Astrocyte (in vitro differentiated cells and primary cell): Measurements from ENCODE around the genes C10orf88 and GPR26.

DNA sequence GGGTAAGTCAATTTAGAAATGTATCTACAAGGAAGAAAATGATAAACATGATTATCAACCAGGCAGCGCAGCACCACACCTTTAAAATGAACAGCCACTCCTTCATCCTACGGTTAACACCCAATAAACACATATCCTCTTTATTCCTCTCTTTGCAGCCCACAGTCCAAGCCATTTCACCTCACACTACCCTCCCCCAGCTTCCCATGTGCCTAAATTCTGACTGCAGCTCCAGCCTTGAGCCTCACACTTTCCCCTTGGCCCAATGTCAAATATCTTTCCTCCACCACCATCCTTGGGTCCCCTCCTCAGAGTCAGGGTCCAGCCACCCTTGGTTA lies 362.5 kb downstream of the FGFR2 start:
- PRO-cap, result no peak
- RRBS, 2 experiments, result no CpG with 5 or more reads among the region's 2 CpGs

GRCh38 chr10:121339990-121340714 lies 258.1 kb downstream of the FGFR2 start:
- PRO-cap, result no peak
- RRBS, 2 experiments, result no CpG with 5 or more reads among the region's 7 CpGs

DNA sequence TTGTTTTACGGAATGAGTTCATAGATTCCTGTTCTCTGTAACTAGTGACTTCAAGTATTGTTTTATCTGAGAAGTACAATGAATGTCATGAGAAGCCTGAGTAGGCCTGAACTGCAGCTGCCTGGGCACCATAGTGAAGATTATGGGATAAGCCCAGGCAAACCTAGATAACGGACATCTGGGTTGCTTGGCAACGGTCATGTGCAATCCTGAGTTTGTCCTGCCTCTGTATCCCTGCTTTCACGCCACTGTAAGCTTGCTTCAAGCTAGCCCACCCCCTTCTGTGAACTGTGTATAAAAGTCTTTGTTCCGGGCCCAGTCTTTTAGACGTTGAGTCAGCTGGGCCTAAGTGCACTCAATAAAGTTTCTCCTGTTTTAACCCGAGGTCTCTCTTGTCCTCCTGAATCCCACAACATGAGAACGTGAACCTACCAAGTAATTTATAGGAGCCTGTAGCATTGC lies 6.3 kb downstream of the ATE1 start:
- PRO-cap, result no peak
- RRBS, 2 experiments, result no CpG with 5 or more reads among the region's 8 CpGs

DNA sequence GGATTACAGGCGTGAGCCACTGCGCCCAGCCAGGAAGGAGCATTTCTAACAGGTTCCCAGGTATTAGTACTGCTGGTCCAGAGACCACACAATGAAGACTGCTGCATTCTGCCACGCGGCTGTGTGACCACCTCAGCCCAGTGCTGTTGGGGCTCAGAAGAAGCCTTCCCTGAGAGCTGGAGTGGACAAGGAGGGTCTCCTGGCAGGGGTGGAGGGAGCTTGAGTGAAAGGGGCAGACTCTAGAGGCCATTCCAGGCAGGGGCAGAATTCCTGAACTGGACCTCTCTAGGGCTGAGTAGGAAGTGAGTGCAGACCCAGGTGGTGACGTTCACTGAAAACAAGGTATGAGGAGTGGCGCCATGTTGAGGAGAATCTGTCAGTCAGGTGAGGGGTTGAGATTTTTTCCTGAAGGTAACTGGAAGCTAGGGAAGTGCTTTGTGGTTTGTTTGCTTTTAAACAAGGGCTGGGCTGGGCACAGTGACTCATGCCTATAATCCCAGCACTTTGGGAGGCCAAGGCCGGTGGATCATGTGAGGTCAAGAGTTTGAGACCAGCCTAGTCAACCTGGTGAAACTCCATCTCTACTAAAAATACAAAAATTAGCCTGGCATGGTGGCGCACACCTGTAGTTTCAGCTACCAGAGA lies 67.6 kb downstream of the TACC2 start:
- PRO-cap, result no peak
- RRBS, 2 experiments, result no CpG with 5 or more reads among the region's 8 CpGs

DNA sequence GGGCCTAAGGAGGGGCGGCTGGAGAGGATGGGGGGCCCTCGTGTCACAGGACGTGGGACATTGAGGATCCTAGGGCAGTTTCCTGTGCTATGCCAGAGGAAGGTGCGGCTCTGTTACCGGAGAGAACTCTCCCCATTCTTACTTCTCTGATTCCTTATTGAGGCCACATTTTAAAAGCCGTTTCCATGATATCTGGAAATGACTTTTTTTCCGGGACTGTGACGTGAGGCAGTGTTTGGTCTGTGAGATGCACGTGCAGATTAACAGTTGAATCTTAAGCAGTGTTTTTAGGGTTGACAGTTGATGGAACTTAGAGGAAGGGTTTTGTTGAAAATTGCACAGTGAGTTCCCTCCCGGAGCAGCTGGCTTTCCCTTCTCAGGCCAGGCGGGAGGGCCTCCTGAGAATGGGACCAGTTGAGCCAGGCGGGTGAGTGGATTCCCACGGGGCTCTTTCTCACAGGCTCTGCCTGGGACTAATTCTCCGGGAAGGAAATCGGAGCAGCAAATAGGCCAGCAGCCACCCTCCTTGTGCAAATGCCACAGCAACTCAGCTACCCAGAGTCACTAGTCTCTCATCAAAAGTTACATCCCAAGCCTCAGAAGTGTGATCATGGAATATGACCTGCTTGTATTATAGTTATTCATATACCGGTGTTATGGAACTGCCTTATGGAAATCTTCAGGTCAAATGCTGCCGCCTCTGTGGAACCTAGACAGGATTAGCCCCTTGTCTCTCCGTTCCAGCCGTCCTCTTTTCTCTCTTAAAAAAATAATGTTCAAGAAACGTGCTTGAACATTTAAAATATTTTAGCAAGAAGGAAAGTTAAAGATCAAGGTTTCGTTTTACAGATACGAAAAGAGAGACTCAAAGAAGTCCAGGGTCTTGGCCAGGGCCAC lies 125.4 kb downstream of the TACC2 start:
- PRO-cap, result no peak
- RRBS, 2 experiments, result 48% methylated on average over 5 of the region's 22 CpGs; no CpG with 5 or more reads in 1 of the 2 experiments

- PRO-cap, result no peak
- RRBS, 2 experiments, result 6 to 7% methylated on average over 3 to 10 of the region's 26 CpGs
These were observed 108.2 kb upstream of the BTBD16 start for GRCh38 chr10:122162778-122163369.

DNA sequence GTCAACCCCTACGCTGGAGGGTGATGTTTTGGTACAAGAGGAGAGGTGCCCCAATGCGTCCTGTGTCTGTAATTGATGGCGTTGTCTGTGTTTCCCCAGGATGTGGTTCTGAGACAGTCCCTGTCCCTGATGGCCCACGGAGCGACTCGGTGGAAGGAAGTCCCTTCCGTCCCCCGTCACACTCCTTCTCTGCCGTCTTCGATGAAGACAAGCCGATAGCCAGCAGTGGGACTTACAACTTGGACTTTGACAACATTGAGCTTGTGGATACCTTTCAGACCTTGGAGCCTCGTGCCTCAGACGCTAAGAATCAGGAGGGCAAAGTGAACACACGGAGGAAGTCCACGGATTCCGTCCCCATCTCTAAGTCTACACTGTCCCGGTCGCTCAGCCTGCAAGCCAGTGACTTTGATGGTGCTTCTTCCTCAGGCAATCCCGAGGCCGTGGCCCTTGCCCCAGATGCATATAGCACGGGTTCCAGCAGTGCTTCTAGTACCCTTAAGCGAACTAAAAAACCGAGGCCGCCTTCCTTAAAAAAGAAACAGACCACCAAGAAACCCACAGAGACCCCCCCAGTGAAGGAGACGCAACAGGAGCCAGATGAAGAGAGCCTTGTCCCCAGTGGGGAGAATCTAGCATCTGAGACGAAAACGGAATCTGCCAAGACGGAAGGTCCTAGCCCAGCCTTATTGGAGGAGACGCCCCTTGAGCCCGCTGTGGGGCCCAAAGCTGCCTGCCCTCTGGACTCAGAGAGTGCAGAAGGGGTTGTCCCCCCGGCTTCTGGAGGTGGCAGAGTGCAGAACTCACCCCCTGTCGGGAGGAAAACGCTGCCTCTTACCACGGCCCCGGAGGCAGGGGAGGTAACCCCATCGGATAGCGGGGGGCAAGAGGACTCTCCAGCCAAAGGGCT lies 60.5 kb upstream of the BTBD16 start:
- PRO-cap, result no peak
- RRBS, 2 experiments, result 95 to 96% methylated on average over 5 of the region's 37 CpGs

DNA sequence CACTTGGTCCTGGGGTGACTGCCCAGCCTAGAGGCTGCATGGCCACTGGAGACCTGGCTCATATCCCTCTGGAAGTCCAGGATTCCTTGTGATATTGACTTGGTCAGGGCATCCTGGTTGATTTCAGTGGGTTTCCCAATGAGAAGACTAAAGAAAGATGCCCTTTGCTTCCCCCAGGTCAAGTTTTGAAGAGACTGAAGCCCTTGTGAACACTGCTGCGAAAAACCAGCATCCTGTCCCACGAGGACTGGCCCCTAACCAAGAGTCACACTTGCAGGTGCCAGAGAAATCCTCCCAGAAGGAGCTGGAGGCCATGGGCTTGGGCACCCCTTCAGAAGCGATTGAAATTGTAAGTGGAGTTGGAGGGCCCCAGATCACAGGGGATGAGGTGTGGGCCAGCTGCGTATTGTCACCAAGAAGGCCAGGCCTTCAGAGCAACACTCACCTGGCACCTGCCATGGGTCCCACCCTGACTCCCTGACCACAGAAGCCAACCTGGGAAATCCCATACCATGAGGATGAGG lies 43.4 kb upstream of the BTBD16 start:
- PRO-cap, result no peak
- RRBS, 2 experiments, result no CpG with 5 or more reads among the region's 4 CpGs

GRCh38 chr10:122344635-122345230 lies 29.8 kb upstream of the PLEKHA1 start:
- PRO-cap, result no peak
- RRBS, 2 experiments, result no CpG with 5 or more reads among the region's 9 CpGs

DNA sequence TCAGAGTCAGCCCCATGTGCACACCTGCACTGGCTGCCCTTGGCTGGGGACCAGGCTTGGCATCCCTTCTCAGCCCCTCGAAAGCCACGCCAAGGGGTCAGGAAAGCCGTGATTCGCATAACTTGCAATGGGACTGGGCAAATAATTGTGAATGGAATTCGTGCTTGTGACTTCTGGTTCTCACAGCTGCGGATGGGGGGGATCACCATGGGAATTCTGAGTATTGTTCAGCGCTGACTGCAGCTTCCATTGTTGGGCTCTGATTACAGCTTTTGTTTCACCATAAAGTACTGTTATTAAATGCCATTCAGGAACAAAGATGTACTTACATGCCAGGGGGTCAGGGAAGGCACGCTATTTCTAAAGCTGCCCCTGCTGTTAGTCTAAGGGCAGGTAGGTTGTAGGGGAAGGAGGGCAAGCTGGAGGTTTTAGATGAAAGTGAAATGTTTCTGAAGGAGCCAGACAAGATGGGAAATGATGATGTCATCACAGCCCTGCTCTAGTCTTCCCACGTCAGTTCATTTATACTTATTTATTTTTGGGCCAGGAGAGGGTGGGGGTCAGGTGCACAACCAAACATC lies 5.8 kb upstream of the PLEKHA1 start:
- PRO-cap, result no peak
- RRBS, 2 experiments, result no CpG with 5 or more reads among the region's 9 CpGs

- PRO-cap, result no peak
- RRBS, 2 experiments, result no CpG with 5 or more reads among the region's 7 CpGs
These were observed 25.9 kb downstream of the HTRA1 start for GRCh38 chr10:122487242-122487599.

- PRO-cap, result no peak
- RRBS, 2 experiments, result no CpG with 5 or more reads among the region's 8 CpGs
These were observed 15.8 kb downstream of the DMBT1 start for GRCh38 chr10:122576157-122576990.

- PRO-cap, result no peak
- RRBS, 2 experiments, result no CpG with 5 or more reads among the region's 2 CpGs
These were observed 5.5 kb downstream of the C10orf88 start for GRCh38 chr10:122948519-122948999.

GRCh38 chr10:122953672-122954735 lies at the start of gene C10orf88:
TSS of gene C10orf88 (minus strand) at chr10:122954227.
- PRO-cap, result bidirectional peak, plus-strand start at chr10:122954320, minus-strand start at chr10:122954227
- RRBS, 2 experiments, result 3 to 5% methylated on average over 23 of the region's 91 CpGs

GRCh38 chr10:122981171-122981647 lies 1.0 kb downstream of the PSTK start:
- PRO-cap, result no peak
- RRBS, 2 experiments, result no CpG with 5 or more reads among the region's 3 CpGs

- PRO-cap, result no peak
- RRBS, 2 experiments, result 2 to 3% methylated on average over 5 to 13 of the region's 55 CpGs
These were observed 703 bp downstream of the BUB3 start for GRCh38 chr10:123154658-123155551.

GRCh38 chr10:123665915-123666450 lies at the start of gene GPR26:
TSS of gene GPR26 (plus strand) at chr10:123666355.
- PRO-cap, result no peak
- RRBS, 2 experiments, result 2 to 3% methylated on average over 6 to 16 of the region's 61 CpGs

GRCh38 chr10:123864885-123865596 lies 26.6 kb downstream of the CPXM2 start:
- PRO-cap, result no peak
- RRBS, 2 experiments, result no CpG with 5 or more reads among the region's 13 CpGs

DNA sequence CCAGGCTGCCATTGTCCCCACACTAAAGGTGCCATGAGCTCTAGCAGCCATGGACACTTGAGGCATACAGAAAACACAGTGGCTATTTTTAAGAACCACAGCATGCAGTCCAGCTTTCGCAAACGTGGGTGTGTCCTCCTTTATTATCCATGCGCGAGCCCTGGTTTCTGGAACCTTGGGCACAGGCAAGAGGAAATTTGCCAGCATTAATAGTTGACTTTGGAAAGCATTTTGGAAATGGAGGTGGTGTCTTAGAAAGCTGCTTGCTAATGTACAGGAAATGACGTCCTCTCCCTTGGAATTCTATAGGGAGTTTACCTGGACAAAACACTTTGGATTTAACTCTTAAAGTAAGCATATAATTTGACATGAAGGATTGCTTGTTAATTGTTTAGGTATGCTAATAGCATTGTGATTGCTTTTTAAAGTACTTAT lies 5.8 kb downstream of the CPXM2 start:
- PRO-cap, result no peak
- RRBS, 2 experiments, result no CpG with 5 or more reads among the region's 5 CpGs

GRCh38 chr10:124009980-124010445 lies 83.4 kb downstream of the CHST15 start:
- PRO-cap, result no peak
- RRBS, 2 experiments, result no CpG with 5 or more reads among the region's 23 CpGs